ENCODE results near the gene PCYT1B.

DNA sequence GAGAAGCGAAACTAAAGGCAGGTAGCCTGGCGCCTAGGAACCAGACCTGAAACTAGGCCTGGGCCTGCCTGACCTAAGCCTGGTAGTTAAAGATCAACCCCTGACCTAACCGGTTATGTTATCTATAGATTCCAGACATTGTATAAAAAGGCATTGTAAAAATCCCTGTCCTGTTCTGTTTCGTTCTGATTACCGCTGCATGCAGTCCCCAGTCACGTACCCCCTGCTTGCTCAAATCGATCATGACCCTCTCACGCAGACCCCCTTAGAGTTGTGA is 131.8 kb downstream of the SH3KBP1 start:
- RRBS = no CpG with 5 or more reads among the region's 8 CpGs

DNA sequence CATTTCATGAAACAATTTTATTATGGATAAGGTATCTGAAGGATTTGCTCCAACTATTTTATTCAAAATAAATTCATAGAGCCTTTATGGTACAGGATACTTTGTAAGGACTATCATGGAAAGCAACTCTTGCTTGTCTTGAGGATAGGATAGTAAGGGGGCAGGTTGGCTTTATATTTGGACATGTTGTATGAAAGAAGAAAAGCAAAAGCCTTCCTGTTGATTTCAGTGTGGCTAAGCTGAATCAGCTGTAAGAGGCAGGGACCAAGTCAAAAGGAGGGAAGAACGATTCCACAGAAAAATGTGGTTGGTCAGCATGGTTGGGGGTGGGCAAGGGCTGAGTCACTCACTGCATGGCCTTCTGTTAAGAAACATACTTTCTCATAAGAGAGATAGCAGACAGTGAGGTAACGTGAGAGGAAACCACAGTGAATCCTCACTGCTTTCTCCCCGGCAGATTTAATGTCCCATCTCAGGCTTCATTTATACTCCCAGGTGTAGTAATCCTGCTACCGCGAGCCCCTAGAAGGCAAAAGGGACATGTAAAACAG is 40.6 kb downstream of the SH3KBP1 start:
- RRBS = no CpG with 5 or more reads among the region's 5 CpGs

GRCh38 chrX:20062897-20063226 is 53.8 kb downstream of the MAP7D2 start:
- RRBS = no CpG with 5 or more reads among the region's 1 CpG

GRCh38 chrX:20251101-20251476 is 15.6 kb downstream of the RPS6KA3 start:
- RRBS = no CpG with 5 or more reads among the region's 6 CpGs

DNA sequence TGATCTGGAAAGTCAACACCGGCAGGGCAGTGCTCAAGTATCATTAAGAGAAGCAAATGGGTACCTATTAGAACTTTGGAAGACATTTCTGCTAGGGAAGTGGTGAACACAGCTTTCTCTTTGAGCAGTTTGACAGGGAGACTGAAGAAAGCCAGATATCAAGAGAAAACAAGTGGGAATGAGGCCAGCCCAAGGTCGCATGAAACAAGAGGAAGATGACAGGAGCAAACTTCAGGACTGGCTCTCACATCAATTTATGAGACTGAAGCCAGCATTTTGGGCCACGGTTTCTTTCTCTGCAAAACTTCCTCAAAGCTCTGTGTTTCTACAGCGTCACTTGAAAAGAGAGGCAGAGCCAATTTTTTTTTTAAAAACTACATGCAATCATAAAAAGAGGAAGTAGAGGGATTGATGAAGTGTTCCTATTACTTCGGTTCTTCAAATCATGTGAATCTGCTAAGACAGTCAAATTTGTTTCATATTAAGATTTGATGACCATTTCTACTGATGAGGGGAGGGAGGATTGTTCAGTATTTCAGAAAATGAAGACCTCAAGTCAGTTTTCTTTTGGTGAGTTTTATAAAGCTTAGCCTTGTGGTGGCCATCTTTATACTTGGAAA is 108.4 kb upstream of the RPS6KA3 start:
- RRBS = no CpG with 5 or more reads among the region's 5 CpGs

DNA sequence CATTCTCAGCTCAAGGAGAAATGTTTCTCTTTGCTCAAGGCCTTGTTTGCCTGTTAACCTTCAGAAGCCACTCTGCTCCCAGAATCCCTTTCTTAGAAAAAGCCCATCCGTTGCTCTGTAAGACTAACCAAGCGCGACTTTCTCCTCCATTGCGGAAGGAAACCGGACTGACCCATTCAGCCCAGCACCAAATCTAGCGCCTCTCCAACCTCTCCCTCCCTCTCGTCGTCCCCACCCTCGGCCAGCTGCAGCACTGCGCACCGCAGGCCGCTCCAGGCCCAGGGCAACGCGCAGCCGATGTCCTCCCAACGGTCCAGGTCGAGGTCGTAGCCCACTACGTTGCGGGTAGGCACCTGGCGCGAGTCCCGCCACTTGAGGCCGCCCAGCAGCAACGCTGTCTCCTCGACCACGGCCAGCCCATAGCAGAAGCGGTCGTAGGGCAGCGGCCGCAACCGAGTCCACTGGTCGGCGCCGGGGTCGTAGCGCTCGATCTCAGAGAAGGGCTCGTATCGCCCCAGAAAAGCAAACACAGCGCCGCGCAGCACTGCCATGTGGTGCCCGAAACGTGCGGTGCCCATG is 2.4 kb downstream of the KLHL34 start:
- RRBS = no CpG with 5 or more reads among the region's 46 CpGs

- RRBS = no CpG with 5 or more reads among the region's 8 CpGs
Observed at GRCh38 chrX:21943566-21944183, 3.2 kb downstream of the SMS start.

DNA sequence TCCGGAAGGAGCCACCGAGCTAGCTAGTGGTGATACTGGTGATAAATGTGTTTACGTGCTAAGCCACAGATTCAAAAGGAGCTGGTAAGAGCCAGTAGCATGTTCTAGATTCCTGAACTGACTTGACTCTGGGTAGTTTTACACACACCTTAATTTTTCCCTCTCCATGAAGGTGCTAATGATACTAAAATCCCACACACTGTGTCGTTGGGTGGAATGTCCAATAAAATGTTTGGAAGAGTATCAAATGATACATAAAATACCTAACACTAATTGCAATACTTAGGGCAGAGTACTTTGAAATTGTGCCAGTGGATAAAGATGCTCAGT is 8.5 kb downstream of the SMS start:
- RRBS = no CpG with 5 or more reads among the region's 4 CpGs

DNA sequence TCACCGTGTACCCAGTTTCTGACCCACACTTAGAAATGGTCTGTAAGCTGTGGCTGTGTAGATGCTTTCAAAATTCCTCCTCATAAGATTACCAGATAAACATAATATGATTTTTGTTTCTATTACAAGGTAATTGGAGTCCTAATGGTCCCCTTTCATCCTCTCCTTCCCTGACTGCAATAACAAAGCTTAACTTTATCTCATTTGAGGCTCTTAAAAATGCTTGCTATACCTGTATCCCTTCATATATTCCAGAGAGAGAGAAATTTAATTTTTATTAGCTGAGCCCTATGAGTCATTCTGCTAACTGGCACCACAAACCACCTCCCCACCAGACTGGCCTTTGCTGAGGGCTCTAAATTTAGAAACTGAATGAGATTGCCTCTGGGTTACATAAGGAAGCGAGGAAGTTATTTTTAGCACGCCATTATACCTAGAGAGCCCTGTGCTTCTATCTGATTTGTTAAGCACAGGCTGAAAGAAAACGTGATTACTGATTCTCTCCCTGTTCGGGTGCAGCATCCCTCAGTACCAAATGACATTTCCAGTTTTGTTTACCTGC is 27.4 kb downstream of the CBLL2 start:
- RRBS = no CpG with 5 or more reads among the region's 5 CpGs

DNA sequence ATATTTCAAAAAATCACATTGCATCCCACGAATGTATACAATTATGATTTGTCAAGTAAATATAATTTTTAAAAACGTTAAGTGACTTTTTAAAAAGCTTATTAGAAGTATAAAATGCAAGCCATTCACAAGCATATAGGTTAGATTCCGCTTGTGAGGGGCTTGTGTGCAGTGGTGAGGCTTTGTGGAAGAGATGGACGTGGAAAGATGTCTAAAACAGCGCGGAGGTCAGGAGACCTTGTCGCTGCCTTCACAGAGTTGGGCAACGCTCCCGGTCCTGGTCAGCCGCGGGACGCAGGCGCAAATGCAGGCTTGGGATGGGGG is 261 bp upstream of the PRDX4 start:
- RRBS = 5% methylated on average over 5 of the region's 13 CpGs

- RRBS = no CpG with 5 or more reads among the region's 13 CpGs
Observed at GRCh38 chrX:24026371-24026883, 559 bp downstream of the KLHL15 start.

GRCh38 chrX:24150828-24152062 is 1.7 kb downstream of the ZFX start:
- RRBS = no CpG with 5 or more reads among the region's 27 CpGs

GRCh38 chrX:24179214-24179845 is 29.8 kb downstream of the ZFX start:
- RRBS = no CpG with 5 or more reads among the region's 7 CpGs

GRCh38 chrX:24180914-24181586 is 31.5 kb downstream of the ZFX start:
- RRBS = no CpG with 5 or more reads among the region's 6 CpGs

GRCh38 chrX:24397035-24397498 is 36.6 kb downstream of the SUPT20HL1 start:
- RRBS = no CpG with 5 or more reads among the region's 3 CpGs

- RRBS = 5% methylated on average over 6 of the region's 37 CpGs
Observed at GRCh38 chrX:24646500-24647631, at the start of gene PCYT1B. PCYT1B (minus strand) TSS chrX:24647347.

DNA sequence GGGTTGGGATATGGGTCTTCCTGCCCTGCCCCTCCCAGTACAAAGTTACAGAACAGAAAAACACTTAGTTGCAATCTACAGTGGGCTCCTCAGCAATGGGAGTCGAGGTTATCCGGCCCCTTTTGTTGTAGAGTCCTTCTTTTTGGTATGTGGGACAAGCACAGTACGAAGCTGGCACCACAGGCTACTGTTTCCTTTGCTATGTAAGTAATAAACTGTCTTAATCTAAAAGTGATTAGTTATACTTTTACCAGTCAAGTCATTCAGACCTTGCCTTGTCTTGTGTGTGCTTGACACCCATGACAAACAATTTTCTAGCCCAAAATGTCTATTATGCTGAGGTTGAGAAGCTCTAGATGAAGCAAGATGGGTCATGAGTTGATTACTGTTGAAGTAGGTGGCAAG is 15.5 kb upstream of the PCYT1B start:
- RRBS = no CpG with 5 or more reads among the region's 3 CpGs

- RRBS = no CpG with 5 or more reads among the region's 5 CpGs
Observed at GRCh38 chrX:24902893-24903202, 112.9 kb downstream of the ARX start.

DNA sequence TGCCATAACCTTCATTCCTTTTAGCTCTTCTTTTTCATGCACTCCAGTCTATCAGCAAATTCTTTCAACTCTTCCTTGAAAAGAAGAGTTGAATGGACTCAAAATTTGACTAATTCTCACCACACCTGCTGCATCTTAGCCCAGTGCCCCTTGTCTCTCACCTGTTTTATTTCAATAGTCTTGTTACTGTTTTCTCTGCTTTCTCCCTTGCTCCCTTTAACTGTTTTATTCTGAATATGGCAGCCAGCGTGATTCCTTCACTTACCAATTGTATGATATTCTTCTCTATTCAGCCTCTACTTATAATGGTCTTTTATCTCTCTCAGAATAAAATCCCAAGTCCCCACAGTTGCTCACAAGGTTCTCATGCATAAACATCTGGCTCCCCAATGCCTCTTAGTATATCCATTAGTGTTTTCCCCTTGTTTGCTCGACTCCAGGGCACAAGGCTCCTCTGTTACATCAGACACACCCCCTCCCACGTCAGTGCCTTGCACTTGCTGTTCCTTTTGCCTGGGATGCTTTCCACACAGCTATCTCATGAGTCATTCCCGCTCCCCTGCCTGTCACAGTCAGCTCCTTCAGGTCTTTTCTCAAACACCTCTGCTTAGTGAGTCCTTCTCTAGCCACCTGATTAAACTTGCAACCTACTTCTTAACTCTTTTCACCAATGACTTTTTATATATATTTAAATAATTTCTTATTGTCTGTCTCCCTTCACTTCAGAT is 260.1 kb downstream of the IL1RAPL1 start:
- RRBS = no CpG with 5 or more reads among the region's 4 CpGs

DNA sequence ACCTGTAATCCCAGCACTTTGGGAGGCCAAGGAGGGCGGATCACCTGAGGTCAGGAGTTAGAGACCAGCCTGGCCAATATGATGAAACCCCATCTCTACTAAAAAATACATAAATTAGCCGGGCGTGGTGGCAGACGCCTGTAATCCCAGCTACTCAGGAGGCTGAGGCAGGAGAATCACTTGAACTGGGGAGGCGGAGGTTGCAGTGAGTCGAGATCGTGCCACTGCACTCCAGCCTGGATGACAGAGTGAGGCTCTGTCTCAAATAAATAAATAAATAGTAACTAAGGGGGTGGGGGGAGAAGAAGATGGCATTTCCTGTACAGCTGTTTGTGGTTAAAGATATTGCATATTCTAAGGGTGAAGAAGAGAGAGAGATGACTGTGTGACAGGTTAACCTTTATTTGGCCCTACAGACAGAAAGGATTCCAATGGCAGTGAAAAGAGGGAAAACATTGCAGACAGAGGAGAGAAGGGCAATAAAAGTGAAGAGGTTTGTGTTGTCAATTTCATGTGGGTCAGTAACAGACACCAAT is 9.5 kb downstream of the TASL start:
- RRBS = no CpG with 5 or more reads among the region's 7 CpGs

Data from hTERT-HM (cell line).